ENCODE results near the genes DENND5A and SBF2.

DNA sequence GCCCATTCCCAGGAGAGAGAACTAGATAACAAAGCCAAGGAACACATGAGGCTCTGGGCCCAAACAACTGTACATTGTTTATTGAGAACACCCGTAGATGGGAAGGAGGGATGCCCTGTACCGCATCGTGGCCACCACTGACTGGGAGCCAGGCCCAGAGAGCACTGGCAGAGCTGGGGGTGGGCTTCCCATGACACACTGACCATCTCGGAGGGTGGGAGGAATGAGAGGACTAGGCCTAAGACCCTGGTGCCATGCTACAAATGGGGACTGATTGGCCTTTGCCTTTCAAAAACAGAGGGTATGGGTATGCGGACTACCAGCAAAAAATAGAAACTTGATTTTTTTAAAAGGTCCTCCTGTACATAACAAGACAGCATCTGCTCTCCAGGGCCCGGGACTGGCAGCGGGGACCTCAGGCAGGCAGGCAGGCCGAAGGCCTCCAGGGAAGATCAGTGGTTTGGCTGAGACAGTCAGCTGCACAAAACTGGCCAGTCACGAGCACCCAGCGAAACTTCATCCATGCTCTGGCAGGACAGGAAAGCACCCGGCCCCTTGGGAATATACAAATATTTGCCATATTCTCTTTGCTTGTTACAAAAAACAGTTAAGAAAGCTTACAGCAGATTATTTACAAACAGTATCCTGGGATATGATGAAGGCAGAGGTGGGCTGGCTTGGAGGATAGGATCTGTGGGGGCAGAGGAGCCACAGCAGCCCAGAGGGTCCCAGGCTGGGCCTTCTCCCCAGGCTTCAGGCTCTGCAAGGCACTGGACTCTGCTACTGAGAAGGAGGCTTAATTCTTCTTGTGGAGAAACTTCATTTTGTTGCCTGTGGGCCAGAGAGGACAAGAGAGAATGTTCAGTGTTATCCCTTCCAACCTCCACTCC lies 11.0 kb downstream of the RPL27A start:
- PRO-cap, 4 experiments = no peak in any of the 4 experiments
- RAMPAGE, long total RNA, 4 experiments = no peak in any of the 4 experiments

GRCh38 chr11:8716204-8716750 lies 33.7 kb downstream of the RPL27A start:
- PRO-cap, 4 experiments = no peak in any of the 4 experiments
- RAMPAGE, long total RNA, 4 experiments = no peak in any of the 4 experiments

DNA sequence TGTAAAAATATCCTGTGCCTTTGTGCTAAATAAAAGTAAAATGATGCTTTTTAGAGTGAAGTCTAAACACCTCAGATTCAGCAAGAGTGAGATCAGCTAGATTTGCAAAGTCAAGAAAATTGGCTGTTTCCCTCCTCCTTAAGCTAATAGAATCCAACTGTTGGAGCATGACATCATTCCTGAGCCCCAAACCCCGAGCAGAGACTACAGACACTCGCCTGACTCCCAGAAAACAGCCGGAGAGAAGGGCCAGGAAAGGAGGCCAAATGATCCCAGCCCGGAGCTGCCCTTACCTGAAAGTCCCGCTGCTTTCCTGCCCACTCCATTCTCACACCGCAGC lies 280 bp downstream of the DENND2B start:
- PRO-cap, 4 experiments = peak in 1 of 4 experiments; most common plus-strand start position 193 of the sequence (in 1)
- RAMPAGE, long total RNA, 4 experiments = no peak in any of the 4 experiments

- PRO-cap, 4 experiments = no peak in any of the 4 experiments
- RAMPAGE, long total RNA, 4 experiments = no peak in any of the 4 experiments
Observed at GRCh38 chr11:8863326-8863588, 47.7 kb upstream of the AKIP1 start.

- PRO-cap, 4 experiments = no peak in any of the 4 experiments
- RAMPAGE, long total RNA, 4 experiments = no peak in any of the 4 experiments
Observed at GRCh38 chr11:9139038-9139962, 47.9 kb upstream of the SCUBE2 start.

DNA sequence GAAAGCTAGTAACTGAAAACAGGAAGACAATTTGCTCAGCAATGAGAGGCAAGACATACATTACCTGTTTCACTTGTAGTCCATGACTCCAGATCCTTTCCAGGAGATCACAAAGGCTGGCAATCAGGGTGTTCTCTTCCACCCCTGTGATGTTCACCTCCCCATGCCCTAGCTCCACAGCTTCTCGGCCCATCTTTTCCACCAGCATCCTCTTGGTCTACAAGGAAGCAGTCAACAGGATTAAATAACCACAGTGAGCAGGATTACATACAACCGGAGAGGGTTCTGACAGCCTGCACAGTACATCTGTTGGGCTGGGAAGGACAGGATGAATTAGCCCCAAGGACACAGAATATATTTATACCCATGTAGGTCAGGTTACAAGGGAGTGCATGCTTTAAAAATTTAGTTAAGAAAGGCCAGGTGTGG lies 69.3 kb upstream of the SCUBE2 start:
- PRO-cap, 4 experiments = no peak in any of the 4 experiments
- RAMPAGE, long total RNA, 4 experiments = no peak in any of the 4 experiments

GRCh38 chr11:9219112-9219675 lies 46.0 kb downstream of the DENND5A start:
- PRO-cap, 4 experiments = peak in 1 of 4 experiments; most common plus-strand start chr11:9219352 (in 1); most common minus-strand start chr11:9219221 (in 1)
- RAMPAGE, long total RNA, 4 experiments = no peak in any of the 4 experiments

- PRO-cap, 4 experiments = peak in 4 of 4 experiments; most common plus-strand start chr11:9264466 (in 4); most common minus-strand start chr11:9264475 (in 2)
- RAMPAGE, long total RNA, 4 experiments = start-site peak on the minus strand in 1 of 4 experiments, at chr11:9265081-9265100 at its widest, 22 reads per replicate
Observed at GRCh38 chr11:9264361-9265240, 549 bp downstream of the DENND5A start.

DNA sequence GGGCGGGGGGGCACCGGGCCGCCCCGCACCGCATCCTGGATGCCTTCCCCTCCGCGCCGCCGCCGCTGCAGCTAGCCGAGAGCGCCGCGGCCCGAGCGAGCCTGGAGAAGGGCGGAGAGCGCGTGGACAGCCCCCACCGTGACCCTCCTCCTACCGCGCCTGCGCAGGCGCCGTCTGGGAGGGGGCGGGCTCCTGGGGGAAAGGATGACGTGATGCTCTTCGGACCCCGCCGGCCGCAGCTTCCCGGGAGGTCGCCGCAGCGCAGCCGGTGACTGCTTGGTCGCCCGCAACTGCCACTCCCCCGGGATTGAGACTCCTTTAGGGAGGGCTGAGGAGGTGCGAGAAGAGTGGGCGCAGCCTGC lies at the start of gene DENND5A:
Gene DENND5A, minus strand, starts transcription at position 110 of the 362 bp plus-strand sequence.
- PRO-cap, 4 experiments = peak in 4 of 4 experiments; most common plus-strand start position 204 of the sequence (in 2); most common minus-strand start position 103 of the sequence (in 3)
- RAMPAGE, long total RNA, 4 experiments = no peak in any of the 4 experiments

DNA sequence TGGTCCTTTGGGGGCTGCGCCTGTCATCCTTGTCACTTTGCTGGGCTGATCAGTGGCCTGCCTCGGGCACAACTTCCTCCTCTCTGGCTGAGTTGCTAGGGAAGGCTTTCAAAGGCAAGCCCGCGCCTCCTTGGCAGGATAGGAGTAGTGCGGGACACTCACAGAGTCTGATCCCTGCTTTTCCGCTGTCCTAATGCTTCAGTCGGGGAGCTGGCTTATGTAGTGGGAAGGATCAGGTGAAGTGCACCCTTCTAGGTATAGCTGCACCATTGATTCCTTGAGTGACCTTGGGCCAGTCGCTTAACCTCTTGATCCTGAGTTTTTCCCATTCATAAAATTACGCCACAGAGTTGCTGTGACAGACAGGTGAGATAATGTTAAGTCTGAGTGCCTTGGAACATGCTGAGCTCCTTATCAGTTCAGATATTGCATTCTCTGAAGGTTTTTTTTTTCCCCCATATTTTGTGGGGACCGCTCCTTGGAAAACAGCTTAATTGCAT lies 882 bp downstream of the IPO7 start:
- PRO-cap, 4 experiments = peak in 3 of 4 experiments; most common minus-strand start position 85 of the sequence (in 3)
- RAMPAGE, long total RNA, 4 experiments = no peak in any of the 4 experiments

- PRO-cap, 4 experiments = peak in 3 of 4 experiments; most common plus-strand start chr11:9664989 (in 2); most common minus-strand start chr11:9664875 (in 2)
- RAMPAGE, long total RNA, 4 experiments = no peak in any of the 4 experiments
Observed at GRCh38 chr11:9664838-9665206, 945 bp downstream of the SWAP70 start.

DNA sequence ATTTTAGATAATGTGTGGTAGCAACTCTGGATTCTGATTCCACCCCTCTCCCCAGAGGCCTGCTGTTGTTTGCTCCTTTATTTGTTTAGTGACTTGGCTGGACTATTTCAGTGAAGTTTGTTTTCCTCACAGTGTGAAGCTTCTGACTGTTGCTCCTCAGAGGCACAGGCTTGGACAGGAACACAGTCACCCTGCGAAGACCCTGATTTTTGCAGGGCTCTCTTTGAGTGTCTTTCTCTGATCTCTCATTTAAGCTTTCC lies 72.5 kb downstream of the SWAP70 start:
- PRO-cap, 4 experiments = no peak in any of the 4 experiments
- RAMPAGE, long total RNA, 4 experiments = no peak in any of the 4 experiments

- PRO-cap, 4 experiments = no peak in any of the 4 experiments
- RAMPAGE, long total RNA, 4 experiments = start-site peak on the minus strand in 1 of 4 experiments, at chr11:10164888-10165269 at its widest, 32 reads per replicate
Observed at GRCh38 chr11:10164728-10165360, 129.2 kb downstream of the SBF2 start.

DNA sequence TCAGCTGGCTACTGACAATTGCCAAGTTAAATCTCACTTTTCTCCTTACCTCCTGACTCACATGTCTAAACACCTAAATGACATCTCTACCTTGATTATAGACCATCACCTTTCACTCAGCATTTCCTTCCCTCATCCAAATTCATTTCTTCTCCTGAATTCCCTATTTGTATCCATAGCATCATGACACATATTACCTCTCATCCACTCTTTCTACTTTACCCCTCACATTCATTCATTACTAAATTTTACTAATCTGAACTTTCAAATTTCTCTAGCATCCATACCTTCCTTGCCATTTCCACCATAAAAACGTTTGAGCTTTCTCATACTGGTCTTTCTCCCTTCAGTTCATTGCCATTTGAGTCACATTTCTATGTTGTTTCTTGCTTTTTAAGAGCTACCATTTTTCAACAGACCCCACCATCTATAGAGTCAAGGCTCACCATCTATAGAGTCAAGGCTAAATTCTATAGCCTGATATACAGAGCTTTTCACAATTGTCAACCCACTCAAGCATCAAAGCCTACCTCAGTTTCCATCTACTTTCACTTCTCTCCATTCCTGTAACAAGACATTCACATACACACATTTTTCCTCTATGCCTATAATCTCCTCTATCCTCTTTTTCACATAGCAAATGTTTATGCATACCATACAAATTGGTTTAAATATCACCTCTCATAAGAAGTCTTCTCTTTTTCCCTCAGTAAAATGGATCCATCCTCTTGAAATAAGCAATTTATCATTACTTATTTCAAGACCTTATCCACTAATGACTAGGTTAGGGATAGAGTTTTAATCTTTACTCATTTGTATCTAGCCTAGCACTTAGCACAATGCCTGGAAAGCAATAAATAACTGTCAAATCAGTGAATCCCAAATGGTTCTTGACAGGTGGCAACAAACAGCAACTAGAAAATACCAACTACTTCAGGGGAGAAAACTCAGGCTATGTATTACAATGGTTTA lies 11.3 kb downstream of the SBF2 start:
- PRO-cap, 4 experiments = no peak in any of the 4 experiments
- RAMPAGE, long total RNA, 4 experiments = start-site peak on the minus strand in 1 of 4 experiments, centred at position 355 of the sequence, 16 reads per replicate

DNA sequence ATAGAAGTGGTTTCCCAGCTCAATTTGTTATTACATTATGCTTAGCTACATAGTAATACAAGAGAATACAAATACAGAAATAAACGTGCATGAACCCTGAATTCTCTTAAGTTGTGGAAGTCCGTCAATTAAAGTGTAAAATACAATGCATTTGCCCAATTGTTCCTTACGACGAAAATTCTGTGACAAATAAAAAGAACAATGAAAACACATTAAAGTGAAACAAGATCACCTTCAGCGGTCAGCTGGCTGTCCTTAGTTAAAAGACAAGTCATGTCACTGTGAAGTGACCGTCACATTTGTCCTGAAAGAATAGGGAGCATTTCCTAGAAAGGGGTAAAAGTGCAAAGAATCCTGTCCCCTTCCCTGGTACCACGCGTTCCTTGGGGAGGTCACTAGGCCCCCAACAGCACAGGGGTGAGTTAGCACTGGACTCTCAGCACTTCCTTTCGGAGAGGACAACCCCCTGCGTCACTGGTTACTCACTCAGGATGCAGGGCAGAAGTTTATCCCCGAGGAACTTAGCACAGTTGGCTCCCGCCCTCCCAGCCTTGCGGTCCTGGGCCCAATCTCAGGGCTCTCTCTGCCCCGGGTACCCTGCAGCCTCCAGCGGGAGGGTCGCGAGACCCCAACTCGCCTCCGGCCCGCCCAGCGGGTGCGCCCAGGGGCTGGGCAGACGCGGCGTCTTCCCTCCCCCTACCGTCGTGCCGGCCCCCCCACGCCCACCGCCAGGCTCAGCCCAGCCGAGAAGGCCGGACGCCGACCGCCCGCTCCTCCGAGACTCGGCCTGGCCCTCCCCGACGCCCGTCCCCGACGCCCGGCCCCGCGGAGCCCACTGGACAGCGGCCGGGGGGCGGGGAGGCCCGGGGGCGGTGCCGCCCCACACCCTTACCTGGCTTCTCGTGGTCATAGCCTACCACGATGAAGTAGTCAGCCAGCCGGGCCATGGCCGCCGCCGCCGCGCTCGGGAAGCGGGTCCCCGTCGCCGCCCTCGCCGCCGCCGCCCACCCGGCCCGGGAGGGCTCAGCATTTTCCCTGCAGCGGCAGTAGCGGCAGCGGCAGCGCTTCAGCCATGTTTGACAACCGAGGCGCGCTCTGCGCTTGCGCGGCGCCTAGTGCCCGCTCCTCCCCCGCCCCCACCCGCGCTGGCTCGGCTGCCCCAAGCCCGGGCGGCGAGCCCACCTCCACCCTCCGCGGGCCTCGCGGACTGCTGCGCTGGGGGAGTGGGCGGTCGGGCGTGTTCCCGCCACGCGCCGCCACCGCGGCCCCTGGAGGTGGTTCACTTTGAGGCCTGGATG lies at the start of gene SBF2:
Gene SBF2, minus strand, starts transcription at position 1,097 of the 1,298 bp plus-strand sequence.
- PRO-cap, 4 experiments = peak in 4 of 4 experiments; most common plus-strand start position 529 of the sequence (in 4); most common minus-strand start position 430 of the sequence (in 4)
- RAMPAGE, long total RNA, 4 experiments = start-site peak on the minus strand in 1 of 4 experiments, centred at positions 678 to 1,019 of the sequence, 6 to 12 reads per replicate

DNA sequence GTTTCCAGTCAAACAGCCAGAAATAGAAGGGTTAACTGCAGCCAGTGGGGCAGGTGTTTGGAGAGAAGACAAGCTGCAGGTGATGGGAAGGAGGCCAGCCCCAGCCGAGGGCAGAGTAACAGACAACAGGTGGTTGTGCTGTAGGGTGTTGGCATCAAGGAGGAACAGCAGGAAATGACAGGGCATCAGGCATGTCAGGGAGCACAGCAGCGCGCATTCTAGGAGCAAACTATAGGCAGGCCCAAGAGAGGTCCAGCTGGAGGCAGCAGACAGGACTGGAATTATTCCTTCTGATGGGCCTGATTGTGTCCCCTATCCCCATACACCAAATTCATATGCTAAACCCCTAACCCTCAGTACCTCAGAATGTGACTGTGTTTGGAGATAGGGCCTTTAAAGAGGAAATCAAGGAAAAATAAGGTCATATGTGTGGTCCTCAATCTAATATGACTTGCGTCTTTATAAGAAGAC lies 13.6 kb downstream of the ADM start:
- PRO-cap, 4 experiments = no peak in any of the 4 experiments
- RAMPAGE, long total RNA, 4 experiments = no peak in any of the 4 experiments

- PRO-cap, 4 experiments = no peak in any of the 4 experiments
- RAMPAGE, long total RNA, 4 experiments = no peak in any of the 4 experiments
Observed at GRCh38 chr11:10326806-10327124, 21.9 kb downstream of the ADM start.

- PRO-cap, 4 experiments = no peak in any of the 4 experiments
- RAMPAGE, long total RNA, 4 experiments = no peak in any of the 4 experiments
Observed at GRCh38 chr11:10414714-10415136, 40.3 kb upstream of the AMPD3 start.

GRCh38 chr11:10450722-10451491 lies 4.2 kb upstream of the AMPD3 start:
- PRO-cap, 4 experiments = peak in 2 of 4 experiments; most common plus-strand start chr11:10450908 (in 1); most common minus-strand start chr11:10450851 (in 2)
- RAMPAGE, long total RNA, 4 experiments = start-site peak on the plus strand in 1 of 4 experiments, at chr11:10450903-10450991 at its widest, 9 reads per replicate

- PRO-cap, 4 experiments = no peak in any of the 4 experiments
- RAMPAGE, long total RNA, 4 experiments = no peak in any of the 4 experiments
Observed at GRCh38 chr11:10558813-10559518, 9.5 kb downstream of the LYVE1 start.

Measured in spleen (tissue), 7 donors.